HT-29 (cell line): ENCODE data around the gene SMPD4.

DNA sequence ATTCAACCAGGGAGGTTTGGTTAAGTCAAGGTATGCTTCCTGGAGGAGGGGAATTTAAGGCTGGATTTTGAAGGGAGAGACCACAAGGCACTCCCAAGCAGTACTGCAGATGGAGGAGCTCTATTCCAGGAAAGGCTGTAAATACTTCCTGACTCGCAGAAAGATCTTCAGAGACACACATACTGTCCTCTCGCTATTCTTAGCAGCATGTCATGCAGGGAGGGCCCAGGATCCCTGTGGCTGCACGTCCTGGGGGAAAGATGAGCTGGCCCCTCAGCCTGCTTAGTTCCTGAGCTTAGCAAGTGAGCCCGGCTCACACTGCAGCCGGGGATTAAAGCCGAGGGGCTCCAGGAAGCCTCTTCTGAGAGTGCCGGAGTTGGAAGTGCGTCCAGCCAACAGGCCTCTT is 40.1 kb upstream of the BIN1 start:
- RAMPAGE, long total RNA: no peak

DNA sequence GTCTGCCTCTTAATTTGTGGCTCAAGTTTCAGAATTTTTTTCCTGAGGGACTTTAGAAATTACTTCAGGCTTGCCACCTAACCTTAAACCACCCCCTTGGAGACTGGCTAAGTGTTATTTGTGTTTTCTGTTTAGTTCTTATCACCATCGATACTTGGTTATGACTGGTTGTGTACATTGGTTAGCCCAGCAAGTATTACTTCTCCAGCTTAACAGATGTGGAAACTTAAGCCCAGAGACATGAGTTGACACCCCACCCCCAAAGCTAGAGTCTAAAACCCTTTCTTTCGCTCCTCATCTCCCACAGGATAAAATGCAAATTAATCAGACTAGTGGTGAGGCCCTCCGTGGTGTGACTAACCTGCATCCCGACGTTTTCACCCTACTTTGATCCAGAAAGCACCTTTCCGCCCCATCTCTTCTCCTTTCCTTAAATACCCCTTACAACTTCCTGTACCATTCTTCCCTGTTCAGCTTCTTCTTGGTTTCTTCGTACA is 680 bp upstream of the MAP3K2 start:
- RAMPAGE, long total RNA: no peak

GRCh38 chr2:127404691-127405134 is 13.5 kb upstream of the PROC start:
- RAMPAGE, long total RNA: no peak

DNA sequence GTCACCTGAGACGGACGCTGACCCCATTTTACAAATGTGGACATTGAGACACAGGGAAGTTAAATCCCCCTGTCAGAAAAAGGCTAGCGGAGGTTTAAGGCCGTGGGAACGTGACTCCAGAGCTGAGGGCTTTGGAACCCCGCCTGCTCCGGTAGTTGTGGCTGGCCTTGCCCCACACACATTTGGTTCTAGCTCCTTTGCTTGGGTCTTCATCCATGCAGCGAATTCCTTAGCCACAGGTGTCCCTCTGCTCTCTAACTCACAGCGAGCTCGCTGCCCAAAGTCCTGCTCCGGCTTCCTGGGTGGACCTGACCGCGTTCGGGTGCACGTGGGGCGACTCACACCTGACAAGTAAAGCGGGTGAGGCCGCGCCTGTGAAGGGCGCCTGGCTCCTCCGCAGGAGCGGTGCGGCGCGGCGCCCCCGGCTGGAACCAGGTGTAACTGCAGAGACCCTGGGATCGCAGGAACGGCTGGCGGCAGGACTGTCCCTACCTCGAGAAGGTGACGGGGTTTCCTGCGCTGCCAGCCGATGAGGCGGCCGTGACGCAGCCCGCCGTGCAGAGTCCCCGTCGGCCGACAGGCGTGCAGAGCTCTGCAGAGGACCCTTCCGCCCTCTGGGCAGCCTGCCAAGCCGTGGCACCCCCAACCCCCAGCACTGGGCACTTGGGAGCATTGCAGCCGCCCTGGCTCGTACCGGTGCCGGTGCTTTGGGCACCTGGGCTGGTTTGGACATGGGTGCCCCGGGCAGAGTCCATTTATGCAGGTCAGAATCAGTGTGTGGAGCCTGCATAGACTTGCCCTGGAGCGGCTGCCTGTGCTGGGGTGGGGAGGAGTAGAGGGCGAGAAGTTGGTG is 2.4 kb upstream of the PROC start:
- RAMPAGE, long total RNA: no peak

DNA sequence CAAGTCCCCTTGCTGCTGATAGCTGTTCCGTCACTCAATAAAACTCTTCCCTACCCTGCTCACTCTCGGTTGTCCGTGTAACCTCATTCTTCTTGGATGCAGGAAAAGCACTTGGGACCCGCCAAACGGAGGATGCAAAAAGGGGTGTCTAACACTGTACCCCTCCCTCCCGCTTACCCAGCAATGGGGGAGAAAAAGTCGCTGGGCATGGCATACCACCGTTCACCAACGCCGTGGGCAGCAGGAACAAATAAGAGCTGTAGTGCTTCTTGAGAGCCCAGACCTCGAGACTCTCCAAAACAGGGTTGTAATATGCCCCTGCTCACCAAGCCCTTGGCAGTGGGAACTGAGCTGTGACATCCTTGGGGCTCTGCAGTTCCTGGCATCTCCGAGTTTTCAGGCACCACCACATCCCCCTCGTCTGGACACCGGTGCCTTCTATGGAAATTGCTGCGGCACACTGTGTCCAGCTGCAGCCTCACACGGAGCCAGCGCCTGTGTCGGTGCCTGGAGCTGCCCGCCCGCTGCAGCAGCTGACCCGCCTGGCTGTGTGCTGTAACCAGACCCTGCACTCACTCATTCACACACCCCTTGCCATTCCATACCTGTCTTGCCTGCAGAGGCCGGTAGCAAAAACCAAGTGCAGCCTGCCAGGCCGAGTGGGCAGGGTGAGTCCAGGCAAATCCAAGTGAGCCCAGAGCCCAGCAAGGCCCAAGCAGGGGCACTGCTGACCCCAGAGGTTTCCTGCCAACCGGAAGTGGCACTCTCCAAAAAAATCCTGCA is 11.9 kb downstream of the IWS1 start:
- RAMPAGE, long total RNA: no peak

GRCh38 chr2:127584337-127584781 is 48.9 kb downstream of the MYO7B start:
- RAMPAGE, long total RNA: no peak

DNA sequence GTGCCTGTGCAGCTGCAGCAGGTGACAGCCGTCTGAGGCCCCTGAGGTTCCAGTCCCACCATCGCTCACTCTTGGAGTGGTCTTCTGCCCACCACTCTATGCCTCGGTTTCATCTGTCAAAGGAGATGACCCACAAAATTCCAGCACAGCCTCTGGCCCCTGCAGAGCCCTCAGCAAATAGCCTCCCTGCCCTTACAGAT is 16.6 kb upstream of the GPR17 start:
- RAMPAGE, long total RNA: no peak

- RAMPAGE, long total RNA: no peak
These were observed 11.4 kb upstream of the GPR17 start for GRCh38 chr2:127634374-127635226.

DNA sequence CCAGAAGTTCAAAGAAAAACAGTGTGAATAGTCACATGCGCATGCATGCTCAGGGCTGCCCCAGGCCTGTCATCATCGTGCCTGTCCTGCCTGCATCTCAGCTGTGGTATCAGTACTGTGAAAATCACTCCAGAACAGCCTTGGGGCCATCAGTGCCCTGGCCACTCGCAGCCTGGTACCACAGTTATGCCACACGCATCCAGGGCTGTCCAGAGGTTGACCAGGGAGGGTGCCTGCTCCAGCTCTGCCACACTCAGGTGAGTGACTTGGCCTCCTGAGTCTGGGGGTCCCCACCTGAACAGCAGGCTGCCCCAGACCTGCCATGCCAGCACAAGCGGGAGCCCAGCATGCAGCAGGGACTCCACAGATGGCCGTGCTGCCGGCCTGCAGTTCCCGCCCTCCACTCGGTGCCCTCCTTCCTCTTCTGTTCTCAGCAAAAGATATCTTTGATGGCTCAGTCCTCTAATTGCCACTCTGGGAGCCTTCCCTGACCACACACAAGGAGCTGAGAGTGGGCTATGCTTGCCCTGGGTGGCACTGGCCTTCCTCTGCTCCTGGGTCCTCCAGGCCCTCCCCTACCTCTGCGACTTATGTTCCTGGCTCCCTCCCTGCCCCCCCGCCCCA is 12.2 kb downstream of the LIMS2 start:
- RAMPAGE, long total RNA: no peak

- RAMPAGE, long total RNA: no peak
These were observed 11.5 kb downstream of the LIMS2 start for GRCh38 chr2:127663674-127664461.

- RAMPAGE, long total RNA: no peak
These were observed 9.9 kb downstream of the LIMS2 start for GRCh38 chr2:127665429-127665790.

DNA sequence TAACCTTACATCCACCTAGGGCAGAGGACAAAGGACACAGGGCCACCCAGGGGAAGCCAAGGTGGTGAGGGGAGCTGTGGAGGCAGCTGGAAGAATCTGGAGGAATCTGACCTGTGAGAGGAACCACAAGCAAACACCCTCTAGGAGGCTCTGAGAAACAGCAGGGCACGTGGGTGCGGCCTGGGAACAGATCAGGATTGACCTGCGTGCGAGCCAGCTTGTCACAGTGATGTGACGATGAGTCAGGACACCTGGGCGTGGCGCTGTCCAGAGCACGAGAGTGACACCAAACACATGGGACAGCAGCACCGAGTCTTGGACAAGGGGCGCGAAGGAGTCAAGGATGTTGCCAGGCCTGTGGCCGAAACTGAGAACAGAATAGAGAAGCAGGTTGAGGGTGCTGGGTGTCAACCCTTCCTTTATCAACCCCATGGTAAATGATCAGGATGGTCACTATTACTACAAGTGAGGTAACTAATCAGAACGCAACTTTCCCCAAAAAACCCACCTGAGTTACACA is 739 bp upstream of the SFT2D3 start:
- RAMPAGE, long total RNA: no peak

GRCh38 chr2:127864881-127865389 is 7.0 kb upstream of the POLR2D start:
- RAMPAGE, long total RNA: no peak

GRCh38 chr2:128281423-128282377 is 37.0 kb downstream of the HS6ST1 start:
- RAMPAGE, long total RNA: no peak

DNA sequence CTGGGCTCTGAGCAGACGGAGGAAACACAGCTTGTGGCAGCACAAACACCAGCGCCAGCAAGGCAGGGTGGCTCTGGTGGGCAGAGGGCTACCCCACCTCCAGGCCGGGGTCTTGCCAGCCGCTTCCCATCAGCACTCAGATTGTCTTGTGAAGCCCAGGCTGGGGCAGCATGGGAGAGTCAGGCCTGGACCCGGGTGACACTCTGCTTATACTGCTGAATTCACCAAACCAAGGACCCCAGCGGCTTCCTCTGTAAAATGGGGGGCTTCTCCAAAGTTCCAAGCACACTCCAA is 18.9 kb downstream of the HS6ST1 start:
- RAMPAGE, long total RNA: no peak

DNA sequence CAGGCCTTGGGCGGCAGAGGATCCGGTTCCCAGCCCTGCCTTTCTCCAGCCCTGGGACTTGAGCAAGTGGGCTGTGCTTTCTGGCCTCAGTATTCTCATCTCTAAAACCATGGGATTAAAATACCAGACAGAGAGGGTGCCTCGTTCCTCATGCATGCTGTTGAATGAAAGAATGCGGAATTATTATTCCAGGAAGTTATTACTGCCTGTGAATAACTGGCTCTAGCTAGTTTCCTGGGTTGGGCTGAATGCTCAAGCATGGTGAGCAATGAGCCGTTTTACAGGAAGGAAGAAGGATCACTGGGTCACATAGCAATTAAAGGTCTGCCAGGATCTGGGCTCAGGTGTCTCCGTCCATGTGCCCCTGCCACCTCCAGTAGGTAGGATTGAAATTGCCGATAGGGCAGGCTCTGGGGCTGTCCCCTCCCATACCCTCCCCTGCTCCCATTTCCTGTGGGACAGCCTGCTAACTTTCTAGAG is 77.2 kb upstream of the HS6ST1 start:
- RAMPAGE, long total RNA: no peak

DNA sequence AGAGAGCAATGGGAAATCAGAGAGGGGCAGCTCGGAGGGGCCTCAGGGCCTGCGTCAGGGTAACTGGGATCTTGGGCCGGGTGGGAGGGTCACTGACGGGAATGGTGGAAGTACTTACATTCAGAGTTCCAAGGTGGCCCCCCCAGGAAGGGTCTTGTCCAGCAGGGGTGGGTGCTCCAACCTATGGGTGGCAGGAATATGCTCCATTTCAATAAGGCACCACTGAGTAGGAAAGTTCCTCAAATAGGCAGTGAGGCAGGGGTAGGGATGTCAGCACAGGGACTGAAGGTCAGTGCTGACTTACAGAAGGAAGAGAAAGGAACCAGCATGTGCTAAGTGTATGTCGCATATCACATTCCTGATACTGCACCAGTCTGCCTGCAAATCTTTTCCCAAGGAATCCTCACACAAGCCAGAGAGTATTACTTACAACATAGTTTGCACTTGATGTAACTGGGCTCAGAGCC is 705.9 kb upstream of the RAB6C start:
- RAMPAGE, long total RNA: no peak

DNA sequence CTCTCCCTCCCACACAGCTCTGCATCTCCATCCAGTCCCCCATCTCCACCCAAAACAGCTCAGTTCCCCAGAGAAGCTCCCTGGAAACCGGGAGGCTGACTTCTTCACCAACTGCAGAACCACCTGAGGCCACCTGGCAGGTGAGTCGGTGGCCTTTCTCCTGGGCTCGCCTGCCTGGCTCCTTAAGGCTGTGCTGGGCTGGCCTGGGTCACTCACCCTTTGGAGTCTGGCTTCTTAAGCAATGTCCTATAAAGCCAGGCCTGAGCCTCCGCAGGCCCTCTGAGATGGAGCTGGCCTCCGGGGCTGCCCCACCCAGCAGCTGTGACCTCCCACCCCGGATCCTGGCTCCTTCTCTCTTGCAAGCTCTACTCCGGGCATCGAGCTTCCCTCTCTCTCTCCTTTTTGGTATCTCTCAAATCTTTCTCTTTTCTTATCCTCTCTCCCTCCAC is 46.1 kb upstream of the RAB6C start:
- RAMPAGE, long total RNA: no peak

DNA sequence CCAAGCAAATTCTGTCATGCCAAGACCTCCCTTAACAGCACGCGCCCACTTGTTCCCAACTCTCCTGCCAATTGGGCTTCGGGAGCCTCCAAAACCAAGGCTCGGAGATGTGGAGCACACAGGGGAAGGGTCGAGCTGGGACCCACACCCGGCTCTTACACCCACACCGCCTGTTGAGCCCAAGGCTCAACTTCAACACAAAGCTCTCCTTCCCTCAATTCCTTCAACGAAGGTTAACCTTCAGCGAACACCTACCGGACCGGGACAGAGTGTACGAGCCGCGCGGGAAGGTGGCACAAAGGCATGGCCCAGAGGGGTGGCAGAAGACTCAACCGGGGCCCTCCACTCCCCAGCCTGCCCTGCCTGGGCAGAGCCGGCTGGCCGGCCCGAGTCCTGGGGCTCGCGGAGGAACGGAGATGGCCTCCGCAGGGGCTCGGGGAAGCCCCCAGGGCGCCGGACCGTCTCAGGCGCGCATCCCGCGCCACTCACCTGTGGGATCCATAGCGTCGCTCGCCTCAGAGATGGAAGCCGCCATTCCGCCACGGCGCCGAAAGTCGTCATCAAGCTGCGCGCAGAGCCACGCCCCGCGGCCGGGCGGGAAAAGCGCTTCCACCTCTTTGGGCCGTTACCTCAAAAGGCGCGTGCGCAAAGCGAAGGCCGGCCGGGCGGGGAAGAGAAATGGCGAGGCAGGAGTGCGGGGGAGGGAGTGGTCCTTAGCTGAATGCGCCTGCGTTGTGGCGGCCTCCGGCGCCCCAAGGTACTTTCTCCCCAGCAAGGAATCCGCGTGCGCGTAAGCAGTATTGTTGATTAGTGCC is at the start of gene SMPD4:
SMPD4 (minus strand) TSS at position 562 of the 815 bp plus-strand sequence.
- RAMPAGE, long total RNA: no peak

- RAMPAGE, long total RNA: no peak
These were observed 9.6 kb downstream of the CCDC115 start for GRCh38 chr2:130332315-130332856.